Gastroesophageal sphincter (tissue), 4 donors: ENCODE results near the gene PRDM13.

GRCh38 chr6:99606831-99607326 is at the start of gene PRDM13:
Gene PRDM13 (plus strand): TSS chr6:99606833.
- PRO-cap, result no peak
- RAMPAGE, long total RNA, 4 experiments, result no peak in any of the 4 experiments

DNA sequence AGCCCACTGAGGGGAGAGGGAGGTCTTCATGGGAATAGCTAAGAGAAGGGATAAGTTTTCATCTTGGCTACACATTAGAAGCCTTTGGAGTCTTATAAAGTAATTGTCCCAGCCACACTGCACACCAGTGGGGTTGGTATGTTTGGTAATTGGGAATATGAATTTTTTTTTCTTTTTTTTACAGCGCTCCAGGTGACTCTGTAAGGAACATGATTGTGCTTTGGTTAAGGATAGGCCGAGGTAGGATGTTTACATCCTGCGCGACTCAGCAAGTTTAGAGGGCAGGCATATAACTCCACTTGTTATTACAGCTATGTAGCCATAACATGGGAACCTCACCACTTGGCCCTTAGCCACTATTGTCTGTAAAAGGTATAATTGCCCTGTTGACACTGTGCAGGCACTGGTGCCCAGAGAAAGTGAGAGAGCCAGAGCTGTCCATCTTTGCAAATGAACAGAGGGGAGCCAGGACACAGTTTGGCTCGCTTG is 172.9 kb downstream of the MCHR2 start:
- PRO-cap, result no peak
- RAMPAGE, long total RNA, 4 experiments, result no peak in any of the 4 experiments

DNA sequence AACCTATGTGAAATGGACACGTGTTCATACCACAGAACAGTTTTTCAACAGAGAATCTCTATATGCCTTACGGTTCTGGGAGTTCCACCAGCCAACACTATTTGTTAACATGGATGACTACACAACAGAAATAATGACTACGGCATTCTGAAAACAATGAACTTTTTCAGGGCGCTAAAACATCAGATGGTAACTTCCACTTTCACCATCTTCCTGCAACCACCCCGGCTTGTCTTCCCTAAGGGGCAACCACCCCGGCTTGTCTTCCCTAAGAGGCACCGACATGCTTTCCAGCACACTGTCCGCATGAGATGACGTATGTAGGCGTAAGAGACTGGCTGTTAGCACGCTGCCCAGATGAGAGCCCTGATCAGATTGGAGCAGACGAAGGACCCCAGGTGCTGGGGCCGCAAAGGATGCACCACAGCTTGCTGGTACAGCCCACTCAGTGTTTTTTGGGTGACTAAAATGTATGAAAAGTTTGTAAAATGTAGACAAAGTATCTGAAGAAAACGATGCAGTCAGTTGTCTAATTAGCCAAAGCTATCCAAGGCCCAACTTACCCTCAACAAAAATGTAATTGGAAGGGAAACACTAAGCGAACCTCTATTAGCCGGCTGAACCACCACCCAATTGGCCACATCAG is 29.3 kb downstream of the ASCC3 start:
- PRO-cap, result no peak
- RAMPAGE, long total RNA, 4 experiments, result no peak in any of the 4 experiments

GRCh38 chr6:101392918-101393536 is 481 bp upstream of the GRIK2 start:
- PRO-cap, result no peak
- RAMPAGE, long total RNA, 4 experiments, result no peak in any of the 4 experiments

DNA sequence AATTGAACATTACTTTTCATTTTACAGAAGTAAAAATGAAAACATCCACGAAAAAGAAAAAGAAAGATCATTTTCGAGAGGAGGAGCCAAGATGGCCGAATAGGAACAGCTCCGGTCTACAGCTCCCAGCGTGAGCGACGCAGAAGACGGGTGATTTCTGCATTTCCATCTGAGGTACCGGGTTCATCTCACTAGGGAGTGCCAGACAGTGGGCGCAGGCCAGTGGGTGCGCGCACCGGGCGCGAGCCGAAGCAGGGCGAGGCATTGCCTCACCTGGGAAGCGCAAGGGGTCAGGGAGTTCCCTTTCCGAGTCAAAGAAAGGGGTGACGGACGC is 370.4 kb downstream of the HACE1 start:
- PRO-cap, result no peak
- RAMPAGE, long total RNA, 4 experiments, result no peak in any of the 4 experiments

DNA sequence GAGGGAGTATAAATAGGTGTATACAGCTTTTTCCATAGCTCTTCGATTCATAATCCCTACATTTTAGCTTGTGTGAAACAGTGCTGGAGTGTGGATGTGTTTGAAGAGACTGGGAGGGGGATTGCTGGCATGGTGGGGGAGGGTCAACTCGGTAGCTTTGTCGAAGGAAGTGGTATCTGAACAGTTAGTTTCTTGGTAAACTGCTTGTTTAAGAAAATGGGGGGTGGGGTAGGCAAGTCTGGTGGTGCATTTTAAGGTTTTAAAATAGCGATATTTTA is 1.4 kb upstream of the LIN28B start:
- PRO-cap, result no peak
- RAMPAGE, long total RNA, 4 experiments, result no peak in any of the 4 experiments

GRCh38 chr6:105161435-105161900 is 18.3 kb downstream of the POPDC3 start:
- PRO-cap, result no peak
- RAMPAGE, long total RNA, 4 experiments, result no peak in any of the 4 experiments

GRCh38 chr6:105199749-105200182 is 20.0 kb upstream of the POPDC3 start:
- PRO-cap, result no peak
- RAMPAGE, long total RNA, 4 experiments, result no peak in any of the 4 experiments

DNA sequence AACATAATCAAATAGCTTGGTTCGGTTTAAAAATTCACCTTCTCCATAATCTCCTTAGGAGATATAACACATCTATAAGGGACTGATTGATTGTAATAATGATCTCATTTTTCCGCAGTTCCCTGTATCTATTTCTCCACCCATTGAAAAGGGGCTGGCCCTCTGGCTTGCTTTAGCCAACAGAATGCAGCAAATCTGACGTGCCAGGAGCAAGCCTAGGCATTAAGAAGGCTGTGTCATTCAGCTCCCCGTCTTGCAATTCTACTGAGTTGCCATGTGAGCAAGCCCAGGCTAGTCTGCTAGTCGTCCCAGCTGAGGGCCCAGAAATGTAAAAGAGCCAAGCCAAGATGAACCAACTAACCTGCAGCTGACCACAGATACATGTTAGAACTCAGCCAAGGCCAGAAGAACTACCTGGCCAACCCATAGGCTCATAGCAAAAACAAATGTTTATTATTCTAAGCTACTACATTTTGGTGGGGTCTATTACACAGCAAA is 30.1 kb downstream of the PREP start:
- PRO-cap, result no peak
- RAMPAGE, long total RNA, 4 experiments, result no peak in any of the 4 experiments

GRCh38 chr6:105806196-105807134 is 279.7 kb upstream of the PRDM1 start:
- PRO-cap, result no peak
- RAMPAGE, long total RNA, 4 experiments, result no peak in any of the 4 experiments

- PRO-cap, result no peak
- RAMPAGE, long total RNA, 4 experiments, result no peak in any of the 4 experiments
Measured at GRCh38 chr6:106085009-106085733, 965 bp upstream of the PRDM1 start.

- PRO-cap, result no peak
- RAMPAGE, long total RNA, 4 experiments, result no peak in any of the 4 experiments
Measured at GRCh38 chr6:106087968-106088470, 1.9 kb downstream of the PRDM1 start.

DNA sequence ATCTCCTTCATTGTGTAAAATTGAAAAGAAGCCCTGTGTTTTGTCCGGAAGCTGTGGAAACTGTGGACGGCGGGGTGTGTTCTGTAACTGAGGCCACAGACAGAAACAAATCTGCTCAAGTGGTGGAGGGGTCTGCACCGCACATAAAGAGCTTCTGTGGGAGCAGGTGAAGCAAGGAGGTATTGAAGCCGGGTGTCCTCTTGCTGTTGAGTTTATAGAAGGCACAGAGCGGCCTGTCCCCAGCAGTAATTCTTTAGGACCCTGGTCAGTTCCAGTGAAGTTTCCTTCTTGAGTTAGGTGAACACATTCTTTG is 6.0 kb downstream of the PRDM1 start:
- PRO-cap, result no peak
- RAMPAGE, long total RNA, 4 experiments, result no peak in any of the 4 experiments

- PRO-cap, result no peak
- RAMPAGE, long total RNA, 4 experiments, result no peak in any of the 4 experiments
Measured at GRCh38 chr6:106094228-106094856, 8.2 kb downstream of the PRDM1 start.

DNA sequence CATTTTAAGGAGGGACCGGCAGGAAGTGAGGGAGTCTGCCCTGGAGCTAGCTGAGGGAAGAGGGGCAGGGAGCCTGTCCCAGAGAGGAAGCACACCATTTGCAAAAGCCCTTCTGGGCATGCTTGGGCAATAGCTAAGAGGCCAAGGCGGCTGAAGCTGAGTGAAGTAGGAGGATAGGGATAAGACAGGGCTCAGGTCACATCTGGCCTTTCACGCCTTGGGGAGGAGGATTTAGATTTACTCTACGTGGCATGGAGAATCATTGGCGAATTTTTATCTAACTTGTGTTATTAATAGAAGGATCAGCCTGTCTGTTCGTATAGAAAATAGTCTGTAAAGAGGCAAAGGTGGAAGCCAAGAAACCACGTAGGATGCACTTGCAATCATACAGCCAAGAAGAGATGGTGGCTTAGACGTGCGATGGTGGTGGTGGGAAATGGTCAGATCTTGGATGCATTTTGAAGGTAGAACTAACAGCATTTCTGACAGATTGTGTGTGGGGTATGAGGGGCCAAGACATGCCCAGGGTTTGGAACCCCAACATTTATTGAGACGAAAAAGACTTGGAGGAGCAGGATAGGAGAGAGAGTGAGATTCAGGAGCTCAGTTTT is 96.0 kb downstream of the RTN4IP1 start:
- PRO-cap, result no peak
- RAMPAGE, long total RNA, 4 experiments, result no peak in any of the 4 experiments

GRCh38 chr6:106538035-106538855 is 91.1 kb downstream of the RTN4IP1 start:
- PRO-cap, result no peak
- RAMPAGE, long total RNA, 4 experiments, result no peak in any of the 4 experiments

DNA sequence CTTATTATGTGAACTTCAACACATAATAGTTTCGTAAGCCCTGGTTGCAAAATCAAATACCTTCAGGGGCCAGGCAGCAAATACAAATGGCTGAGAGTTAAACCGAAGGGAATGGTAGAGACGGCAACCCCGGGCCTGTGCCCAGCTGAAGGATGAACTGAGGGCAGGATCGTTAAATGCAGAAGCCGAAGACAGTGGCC is 88.4 kb downstream of the RTN4IP1 start:
- PRO-cap, result no peak
- RAMPAGE, long total RNA, 4 experiments, result no peak in any of the 4 experiments

DNA sequence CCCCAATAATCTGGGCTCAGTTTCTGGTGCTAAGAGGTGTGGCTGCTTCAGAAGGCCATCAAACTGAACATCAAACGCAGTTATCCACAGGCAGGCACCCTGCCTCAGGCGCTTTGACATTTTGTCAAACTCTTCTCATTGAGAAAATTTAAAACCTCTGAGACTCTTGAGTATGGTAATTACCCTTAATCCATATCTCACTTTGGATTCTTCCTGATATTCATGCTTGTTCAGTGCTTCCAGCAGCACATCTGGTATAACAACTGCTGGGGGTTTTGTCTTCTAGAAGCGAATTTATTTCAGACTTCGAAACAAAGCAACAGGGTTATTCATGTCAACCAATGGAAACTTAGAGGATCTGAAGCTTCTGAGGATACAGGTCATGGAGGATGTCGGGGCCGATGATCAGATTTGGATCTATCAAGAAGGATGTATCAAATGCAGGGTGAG is 68.2 kb downstream of the RTN4IP1 start:
- PRO-cap, result no peak
- RAMPAGE, long total RNA, 4 experiments, result no peak in any of the 4 experiments

GRCh38 chr6:106724707-106725313 is 95.4 kb downstream of the QRSL1 start:
- PRO-cap, result no peak
- RAMPAGE, long total RNA, 4 experiments, result no peak in any of the 4 experiments

DNA sequence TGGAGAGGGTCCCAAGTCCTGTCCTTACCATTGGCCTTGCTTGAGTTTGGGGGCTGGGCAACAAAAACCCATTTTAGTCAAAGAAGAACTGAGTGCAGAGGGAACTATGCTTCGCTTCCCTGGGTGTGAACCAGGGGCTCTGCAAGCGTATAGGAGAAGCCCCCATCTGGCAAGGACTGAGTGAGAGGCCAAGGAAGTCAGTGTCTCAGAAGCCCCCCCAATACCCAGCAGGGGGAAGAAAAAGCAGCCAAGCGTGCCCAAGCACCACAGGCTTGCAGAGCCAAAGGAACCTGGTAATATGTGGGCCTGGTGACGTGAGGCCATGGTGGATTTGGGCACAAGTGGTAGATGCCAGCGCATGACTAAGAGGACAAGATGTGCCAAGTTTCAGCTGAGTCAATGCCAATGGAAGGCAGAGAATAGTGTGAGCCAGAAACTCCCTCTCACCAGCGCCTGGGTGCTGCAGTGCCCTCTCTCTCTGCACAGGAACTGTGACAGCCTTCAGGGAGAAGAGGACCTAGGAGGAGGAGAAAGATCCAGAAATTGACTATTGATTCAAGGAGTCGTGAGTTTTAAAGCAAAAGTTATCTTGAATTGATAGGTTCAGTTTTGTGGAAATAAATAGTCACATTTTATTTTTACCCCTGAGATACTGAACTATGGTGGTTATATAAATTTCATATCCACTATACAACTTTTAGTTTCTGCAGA is 110.0 kb downstream of the QRSL1 start:
- PRO-cap, result no peak
- RAMPAGE, long total RNA, 4 experiments, result no peak in any of the 4 experiments